Pericardium (tissue), 1 donor: ENCODE measurements around a stretch of chr13.

DNA sequence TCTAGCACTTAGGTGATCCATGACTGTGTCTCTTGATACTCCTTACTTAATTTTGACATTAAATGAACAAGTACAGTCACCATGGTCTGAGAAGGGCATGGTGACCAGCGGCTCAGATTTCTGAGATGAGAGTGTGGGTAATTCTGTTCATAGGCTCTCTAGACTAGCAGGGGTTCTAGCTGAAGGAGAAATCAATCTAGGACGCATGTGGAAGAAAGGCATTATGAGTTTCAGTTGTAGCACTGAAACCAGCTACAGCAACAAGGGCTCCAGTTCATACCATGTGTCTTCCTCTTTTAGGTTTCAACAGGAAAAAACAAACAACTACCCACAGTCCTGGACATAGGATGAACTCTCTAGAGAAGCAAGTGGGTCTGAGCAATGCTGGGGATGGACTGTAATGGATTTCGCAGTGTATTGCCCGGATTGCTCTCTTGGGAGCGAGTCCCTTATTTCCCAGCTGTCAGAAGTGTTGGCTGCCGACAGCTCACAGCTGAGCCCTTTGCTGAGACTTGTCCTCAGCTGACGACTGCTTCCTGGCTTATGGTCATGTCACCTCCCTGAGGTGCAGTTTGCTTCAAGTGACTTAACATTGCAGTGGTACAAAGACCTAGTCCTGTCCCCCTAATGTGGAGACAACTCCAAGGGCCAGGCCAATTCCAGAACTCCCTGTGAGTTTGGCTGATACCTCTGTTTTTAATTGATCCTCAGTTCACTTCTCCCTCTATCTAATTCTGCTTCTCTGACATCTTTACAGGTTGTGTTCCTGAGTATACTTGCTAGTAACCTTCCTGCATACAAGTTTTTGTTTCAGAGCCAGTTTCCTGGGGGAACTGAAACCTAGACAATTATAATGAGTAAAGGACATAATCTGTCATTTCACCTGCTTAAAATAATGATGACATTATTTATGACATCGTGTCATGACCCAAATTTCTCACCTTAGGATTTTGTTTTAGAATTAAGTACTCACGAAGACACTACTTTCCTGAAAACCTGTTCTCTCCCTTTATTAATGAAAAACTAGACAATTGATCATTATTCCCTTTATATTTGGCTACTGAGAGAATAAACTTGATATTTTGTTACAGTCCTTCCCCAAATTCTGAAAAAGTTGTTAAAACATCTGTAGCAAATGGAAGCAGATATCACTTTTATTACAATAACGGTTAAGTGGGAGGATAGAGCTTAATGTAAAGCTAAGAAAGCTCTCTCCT, 12.3 kb upstream of the MYCBP2 start:
- RRBS: no CpG with 5 or more reads among the region's 10 CpGs

DNA sequence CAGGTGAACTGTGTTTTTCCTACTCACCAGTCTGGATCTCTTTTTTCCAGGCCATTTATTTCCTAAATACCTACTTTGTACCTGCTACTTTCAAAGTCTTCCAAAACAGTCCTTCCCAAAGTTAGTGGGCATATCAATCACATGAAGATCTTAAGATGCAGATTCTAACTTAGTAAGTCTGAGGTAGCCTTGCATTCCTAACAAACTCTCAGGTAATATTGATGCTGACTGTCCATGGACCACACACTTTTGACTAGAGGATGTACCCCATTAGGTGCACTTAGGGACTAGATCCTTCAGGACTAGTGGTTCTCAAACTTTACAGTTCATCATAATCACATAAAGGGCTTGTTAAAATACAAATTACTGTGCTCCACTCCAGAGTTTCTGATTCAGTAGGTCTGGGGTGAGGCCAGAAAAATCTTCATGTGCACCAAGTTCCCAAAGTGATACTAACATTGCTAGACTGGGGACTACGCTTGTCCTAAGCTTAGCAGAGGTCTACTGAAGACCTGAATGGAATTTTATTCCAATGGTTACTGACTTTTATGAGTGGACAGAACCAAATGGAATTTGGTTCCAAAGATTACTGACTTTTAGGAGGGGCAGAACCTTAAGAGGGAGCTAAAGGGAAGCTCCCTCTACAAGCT, 1.1 kb downstream of the EDNRB start:
- RRBS: no CpG with 5 or more reads among the region's 1 CpG

DNA sequence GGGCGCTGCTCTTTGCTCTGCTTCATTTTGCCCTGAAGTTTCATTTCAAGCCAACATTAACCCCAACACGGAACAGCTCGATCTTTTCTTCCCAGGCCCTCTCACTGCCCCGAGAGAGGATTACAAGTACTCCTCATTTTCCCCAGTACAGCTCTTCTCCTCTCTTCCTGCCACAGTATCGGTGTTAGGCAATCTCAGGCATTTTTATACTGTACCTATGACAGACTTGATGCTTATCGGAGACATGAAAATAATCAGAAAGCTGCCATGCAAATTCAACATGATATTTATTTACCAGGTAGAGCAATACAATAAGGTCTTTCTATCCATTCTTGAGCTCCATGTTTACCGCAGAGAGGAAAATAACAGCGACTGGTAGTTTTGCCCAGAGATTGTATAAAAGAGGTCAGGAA, 1.3 kb upstream of the EDNRB start:
- RRBS: no CpG with 5 or more reads among the region's 8 CpGs

GRCh38 chr13:79308792-79309254, 97.2 kb downstream of the RBM26 start:
- RRBS: no CpG with 5 or more reads among the region's 1 CpG

DNA sequence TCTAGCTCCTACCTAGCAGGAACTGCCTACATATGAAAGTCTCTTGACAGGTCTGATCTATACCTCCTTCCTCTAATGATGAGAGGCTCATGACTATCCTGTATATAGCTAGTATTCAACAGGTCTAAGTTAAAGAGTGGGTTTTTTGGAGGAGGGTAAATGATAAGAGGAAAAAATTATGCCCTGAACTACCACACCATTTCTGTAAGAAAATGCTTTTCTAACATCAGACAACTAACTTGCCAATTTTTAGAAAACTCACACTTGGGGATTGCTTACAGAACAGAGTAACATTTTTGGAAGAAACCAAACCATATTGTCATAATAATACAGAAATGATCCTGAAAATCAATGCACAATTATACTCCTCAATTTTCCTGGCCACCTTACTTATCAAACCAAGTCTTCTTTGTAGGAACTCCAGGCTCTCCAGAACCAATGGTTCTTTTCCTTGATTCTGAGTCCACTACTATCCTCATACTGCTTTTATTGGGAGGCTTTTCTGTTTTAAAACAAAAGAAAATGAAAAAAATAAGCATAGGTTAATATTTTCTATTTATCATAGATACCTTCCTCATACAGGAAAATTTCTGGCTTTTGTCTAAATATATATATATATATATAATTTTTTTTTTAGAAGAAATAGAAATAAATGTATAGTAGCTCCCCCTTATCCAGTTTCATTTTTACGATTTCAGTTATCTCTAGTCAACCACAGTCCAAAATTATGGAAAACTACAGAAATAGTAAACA, 46.7 kb downstream of the RBM26 start:
- RRBS: no CpG with 5 or more reads among the region's 1 CpG

DNA sequence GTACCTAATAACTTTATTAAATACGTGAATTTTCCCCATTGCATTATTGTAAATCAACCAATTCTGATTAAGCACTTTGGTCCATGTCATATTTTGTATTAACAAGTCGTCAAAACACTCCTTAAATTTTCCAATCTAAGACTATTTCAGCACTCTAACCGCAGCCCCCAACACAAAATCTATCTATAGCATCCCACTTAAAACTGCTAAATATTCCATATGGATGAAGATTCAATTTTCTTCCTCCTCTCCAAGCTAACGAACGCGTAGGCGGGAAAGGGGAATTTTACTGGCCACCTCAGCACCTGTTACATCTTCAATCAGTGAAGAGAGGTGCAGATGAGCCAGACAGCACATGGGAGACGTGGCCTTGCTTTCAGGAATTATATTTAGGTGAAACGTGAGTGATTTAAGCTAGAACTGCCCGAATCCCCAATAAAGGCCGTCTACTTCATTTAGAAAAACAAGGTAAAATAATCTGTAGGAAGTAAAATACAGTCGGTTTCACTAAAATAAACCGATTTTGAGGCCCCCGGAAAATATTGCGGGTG, 1.1 kb downstream of the RBM26 start:
- RRBS: no CpG with 5 or more reads among the region's 15 CpGs

DNA sequence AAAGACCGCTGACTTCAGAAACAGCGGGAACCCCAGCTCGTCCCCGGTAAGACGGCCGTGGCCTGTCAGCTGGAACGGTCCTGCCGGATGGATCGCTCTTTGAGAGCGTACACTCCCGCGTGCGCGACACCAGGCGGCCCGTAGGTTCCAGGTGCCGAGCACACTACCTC, 262 bp upstream of the RBM26 start:
- RRBS: 0% methylated on average over 4 of the region's 17 CpGs

- RRBS: no CpG with 5 or more reads among the region's 2 CpGs
Observed at GRCh38 chr13:79482198-79482773, 1.3 kb downstream of the NDFIP2 start.

DNA sequence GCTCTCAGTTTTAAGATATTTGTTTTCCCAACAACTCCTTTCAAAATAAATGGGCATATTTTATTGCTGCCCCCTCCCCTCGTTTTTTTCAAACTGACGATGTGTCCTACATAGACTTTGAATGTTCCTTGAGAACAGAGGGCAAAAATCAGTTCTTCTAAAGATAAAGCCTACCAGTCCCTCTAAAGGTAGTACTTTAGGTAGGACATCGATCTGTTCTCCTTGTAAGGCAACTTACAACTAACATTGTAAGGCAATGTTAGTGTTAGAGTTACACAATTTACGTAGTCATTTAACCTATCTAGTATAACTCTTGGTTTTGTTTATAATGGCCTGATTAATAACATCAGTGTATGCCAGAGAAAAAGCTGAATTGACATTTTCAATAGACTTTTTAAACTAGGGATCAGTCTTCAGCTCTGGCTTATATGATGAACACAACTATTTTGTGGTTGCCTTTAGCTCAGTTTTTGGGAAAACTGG, 2.1 kb downstream of the NDFIP2 start:
- RRBS: no CpG with 5 or more reads among the region's 4 CpGs

DNA sequence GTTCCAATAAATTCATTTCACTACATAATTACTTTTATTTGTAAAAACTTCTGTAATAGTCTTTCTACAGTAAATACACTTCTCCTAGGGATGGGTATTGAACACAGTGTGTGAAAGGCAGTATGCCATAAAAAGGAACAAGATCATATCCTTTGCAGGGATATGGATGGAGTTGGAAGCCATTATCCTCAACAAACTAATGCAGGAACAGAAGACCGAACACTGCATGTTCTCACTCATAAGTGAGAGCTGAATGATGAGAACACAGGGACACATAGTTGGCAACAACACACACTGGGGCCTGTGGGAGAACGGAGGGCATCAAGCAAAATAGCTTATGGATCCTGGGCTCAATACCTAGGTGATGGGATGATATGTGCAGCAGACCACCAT, 183.0 kb downstream of the NDFIP2 start:
- RRBS: no CpG with 5 or more reads among the region's 2 CpGs

DNA sequence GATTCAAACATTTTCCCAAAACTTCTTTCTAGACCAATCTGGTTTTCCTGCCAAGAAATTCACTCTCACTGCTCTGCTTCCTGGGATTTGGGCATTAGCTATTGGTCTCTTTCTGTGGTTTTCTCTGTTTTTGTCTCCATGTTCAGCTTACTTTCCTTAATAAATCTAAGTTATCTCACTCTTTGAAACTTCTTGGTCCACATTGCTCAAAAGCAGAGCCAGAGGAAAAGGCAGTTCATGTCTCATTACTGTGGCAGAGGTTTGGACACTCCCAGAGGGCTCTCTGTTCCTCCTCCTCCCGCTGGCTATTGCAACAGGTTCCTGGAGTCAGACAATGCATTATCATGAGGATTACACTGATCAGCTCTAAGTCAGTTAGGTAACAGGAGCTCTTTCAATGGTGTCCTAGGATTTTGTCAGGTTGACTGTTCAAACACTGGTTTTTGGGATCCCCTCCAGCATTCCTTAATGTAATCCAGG, 298.8 kb downstream of the NDFIP2 start:
- RRBS: no CpG with 5 or more reads among the region's 1 CpG

- RRBS: no CpG with 5 or more reads among the region's 1 CpG
Observed at GRCh38 chr13:80168370-80168600, 172.6 kb downstream of the SPRY2 start.

DNA sequence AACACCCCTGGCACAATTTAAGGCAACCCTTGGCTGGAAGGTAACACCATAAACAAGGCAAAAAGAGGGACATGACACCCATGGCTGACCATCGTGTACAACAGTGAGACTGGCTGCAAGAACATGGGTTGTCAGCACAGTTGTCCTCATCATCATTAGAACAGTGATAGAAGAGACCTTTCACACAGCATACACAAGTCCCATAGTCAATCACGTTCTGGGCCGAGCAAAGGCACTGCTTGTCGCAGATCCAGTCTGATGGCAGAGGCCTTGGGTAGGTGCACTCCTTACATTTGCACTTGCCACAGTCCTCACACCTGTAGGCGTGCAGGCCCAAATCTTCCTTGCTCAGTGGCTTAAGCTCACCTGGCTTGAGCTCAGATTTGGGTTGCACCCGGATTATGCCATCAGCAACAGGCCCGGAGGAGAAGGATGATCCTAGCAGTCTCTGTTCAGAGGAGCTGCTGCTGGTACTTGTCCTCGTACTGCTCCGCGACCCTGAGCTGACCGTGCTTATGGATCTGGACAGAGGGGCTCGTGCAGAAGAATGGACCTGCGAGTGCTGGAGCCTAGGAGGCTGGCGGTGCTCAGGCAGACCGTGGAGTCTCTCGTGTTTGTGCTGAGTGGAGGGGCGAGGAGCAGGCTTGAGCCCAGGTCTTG, 3.9 kb downstream of the SPRY2 start:
- RRBS: no CpG with 5 or more reads among the region's 17 CpGs

DNA sequence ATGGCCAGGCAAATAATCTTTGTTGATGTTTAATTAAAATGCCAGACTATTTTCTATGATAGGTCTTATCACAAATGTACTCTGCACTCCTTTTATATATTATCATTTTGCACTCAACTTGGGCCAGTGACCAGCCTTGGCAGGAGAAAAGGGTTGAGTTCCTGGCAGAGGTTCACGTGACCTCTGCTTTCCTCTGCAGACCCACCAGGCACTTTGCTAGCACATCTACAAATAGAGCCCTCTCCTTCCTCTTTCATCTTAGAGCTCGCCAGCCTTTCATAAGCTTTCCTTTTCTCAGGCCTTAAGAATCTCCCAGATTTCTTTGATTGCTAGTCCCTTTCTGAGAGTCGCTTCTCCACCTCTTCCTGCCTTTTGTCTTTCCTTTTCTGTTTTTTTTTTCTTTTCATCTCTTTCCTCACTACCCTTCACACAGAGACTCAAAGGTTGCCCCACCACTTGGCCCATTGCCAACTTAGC, 375.6 kb upstream of the SPRY2 start:
- RRBS: no CpG with 5 or more reads among the region's 3 CpGs

- RRBS: no CpG with 5 or more reads among the region's 1 CpG
Observed at GRCh38 chr13:80824241-80824777, 483.4 kb upstream of the SPRY2 start.

DNA sequence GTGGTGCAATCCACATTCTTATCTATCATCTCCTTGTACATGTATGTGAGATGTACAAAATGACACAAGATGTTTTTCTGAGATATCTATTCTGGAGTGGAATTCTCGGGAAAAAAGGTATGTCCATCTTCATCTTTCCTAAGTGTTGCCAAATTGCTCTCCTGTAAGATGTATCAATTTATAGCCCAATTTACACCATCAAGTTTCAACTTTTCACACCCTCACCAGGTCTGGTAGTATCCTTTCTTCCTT, 1547.4 kb downstream of the SLITRK1 start:
- RRBS: no CpG with 5 or more reads among the region's 1 CpG

DNA sequence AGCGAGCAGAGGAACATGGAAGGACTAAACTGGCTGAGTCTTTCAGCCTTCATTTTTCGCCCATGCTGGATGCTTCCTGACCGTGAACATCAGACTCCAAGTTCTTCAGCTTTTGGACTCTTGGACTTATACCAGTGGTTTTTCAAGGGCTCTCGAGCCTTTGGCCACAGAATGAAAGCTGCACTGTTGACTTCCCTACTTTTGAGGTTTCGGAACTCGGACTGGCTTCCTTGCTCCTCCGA, 785.0 kb upstream of the SLITRK6 start:
- RRBS: no CpG with 5 or more reads among the region's 7 CpGs

DNA sequence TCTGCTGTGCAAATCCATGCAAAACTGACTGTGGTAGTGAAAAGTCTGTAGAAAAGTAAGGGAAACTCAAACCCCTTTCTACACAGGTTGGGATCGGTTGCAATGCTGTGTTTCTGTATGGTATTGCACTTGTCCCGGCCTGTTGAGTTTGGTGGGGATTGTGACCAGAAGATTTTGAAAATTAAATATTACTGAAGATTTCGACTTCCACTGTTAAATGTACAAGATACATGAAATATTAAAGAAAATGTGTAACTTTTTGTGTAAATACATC, 47.2 kb upstream of the GPC5 start:
- RRBS: no CpG with 5 or more reads among the region's 3 CpGs

DNA sequence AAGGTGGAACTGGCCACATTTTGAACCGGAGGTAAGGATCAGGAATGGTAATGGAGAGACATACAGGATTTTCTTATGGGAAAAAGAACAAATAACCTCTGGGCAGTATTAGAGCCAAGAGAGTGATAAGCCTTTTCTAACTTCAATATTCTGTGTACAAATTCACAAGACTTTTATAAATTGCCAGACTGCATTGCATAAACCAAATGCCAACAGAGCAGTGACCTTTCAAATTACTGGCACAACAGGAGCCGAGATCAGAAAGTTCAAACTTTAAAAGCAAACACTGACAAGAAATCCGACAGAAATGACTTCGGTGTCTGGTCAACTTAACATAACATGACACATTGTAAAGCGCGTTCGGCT, 737.1 kb downstream of the GPC5 start:
- RRBS: no CpG with 5 or more reads among the region's 7 CpGs

DNA sequence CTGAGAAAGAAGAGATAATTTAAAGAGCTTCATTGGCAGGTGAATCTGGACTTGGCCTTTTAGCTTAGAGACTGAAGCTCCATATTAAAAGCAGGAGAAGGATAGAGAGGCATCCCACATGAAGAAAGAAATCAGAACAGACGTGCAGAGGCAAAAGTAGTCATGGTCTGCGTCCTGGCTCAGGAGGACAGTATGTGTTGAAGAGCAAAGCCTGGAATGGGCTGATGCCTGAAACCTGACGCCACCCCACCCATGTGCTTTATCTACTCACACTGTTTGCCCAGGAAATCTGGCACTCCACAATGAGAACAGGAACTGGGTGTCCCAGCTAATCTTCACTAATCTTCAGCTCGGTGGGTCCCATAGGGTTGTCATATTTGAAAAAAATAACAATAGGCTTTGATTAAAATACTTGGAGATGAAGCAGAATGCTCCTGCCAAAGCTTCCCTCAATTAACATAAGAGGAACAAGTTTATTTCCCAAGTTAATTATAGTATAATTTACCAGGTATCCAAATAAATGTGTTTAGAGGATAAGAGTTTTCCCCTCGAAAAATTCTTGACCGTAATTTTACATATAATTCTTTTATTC, 549.0 kb upstream of the GPC6 start:
- RRBS: no CpG with 5 or more reads among the region's 6 CpGs